ENCODE measurements around a stretch of chr2.

- RAMPAGE, long total RNA = no peak
- RRBS = no CpG with 5 or more reads among the region's 13 CpGs
Observed at GRCh38 chr2:28626616-28627657, 124.7 kb upstream of the PPP1CB start.

- RAMPAGE, long total RNA = no peak
- RRBS = no CpG with 5 or more reads among the region's 6 CpGs
Observed at GRCh38 chr2:28648093-28648642, 103.5 kb upstream of the PPP1CB start.

GRCh38 chr2:28716221-28716986 lies 35.2 kb upstream of the PPP1CB start:
- RAMPAGE, long total RNA = no peak
- RRBS = no CpG with 5 or more reads among the region's 5 CpGs

- RAMPAGE, long total RNA = no peak
- RRBS = no CpG with 5 or more reads among the region's 4 CpGs
Observed at GRCh38 chr2:28904378-28905458, 10.3 kb downstream of the WDR43 start.

DNA sequence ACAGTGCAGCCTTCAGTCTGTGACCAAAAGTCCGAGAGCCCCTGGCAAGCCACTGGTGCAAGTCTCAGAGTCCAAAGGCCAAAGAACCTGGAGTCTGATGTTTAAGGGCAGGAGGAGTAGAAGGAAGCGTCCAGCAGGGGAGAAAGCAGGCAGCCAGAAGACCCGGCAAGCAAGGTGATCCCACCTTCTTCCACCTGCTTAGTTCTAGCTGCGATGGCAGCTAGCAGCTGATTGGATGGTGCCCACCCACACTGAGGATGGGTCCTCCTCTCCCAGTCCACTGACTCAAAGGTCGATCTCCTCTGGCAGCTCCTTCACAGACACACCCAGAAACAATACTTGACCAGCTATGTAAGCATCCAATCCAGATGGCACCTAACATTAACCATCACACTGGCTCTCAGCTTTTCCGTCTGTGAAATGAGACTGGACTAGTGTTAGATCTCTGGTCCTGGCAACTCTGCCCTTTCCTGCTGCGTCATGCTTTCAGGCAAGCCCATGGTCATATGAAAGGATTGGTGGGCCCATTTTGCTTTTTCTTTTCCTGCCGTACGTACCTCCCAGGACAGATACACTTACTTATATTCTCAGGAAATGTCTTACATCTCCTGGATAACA lies 32.5 kb downstream of the TOGARAM2 start:
- RAMPAGE, long total RNA = no peak
- RRBS = no CpG with 5 or more reads among the region's 9 CpGs

DNA sequence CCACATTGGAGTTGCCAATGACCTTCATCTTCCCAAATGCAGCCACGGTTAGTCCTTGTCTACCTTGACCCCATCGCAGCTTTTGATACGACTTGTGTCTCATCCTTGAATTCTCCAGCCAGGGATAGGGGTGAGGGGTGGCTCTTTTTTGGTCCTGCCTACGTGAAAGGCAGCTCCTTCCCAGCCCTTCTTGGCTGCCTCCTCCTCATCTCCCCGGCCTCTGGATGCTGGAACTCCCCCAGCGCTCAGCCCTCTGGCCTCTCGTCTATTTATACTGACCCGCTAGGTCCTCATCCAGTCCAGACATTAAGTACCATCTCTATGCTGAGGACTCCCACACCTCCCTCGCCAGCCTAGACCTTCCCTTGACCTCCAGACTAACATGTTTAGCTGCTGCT lies 34.5 kb downstream of the TOGARAM2 start:
- RAMPAGE, long total RNA = no peak
- RRBS = no CpG with 5 or more reads among the region's 9 CpGs

DNA sequence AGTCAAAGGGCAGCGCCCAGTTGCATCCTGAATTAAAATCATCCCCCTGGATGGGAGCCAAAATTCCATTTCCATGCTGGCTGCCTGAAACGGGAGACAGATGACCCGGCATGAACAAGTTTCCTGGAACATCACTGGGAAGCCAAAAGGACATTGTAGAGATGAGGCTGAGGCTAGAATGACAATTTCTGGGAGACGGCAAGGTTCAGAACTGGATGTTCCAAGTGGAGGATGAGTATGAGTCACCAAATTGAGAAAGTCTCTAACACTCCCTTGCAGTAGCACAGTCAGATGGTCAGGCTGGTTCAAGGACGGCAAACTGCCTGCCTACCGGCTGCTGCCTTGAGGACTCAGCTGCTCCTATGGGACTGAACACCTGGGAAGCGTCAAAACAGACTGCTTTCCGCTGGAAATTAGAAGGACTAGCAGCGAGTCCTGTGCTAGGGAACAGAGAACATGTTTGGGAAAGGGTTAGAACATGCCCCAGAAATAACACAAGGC lies 31.9 kb downstream of the YPEL5 start:
- RAMPAGE, long total RNA = no peak
- RRBS = no CpG with 5 or more reads among the region's 9 CpGs

DNA sequence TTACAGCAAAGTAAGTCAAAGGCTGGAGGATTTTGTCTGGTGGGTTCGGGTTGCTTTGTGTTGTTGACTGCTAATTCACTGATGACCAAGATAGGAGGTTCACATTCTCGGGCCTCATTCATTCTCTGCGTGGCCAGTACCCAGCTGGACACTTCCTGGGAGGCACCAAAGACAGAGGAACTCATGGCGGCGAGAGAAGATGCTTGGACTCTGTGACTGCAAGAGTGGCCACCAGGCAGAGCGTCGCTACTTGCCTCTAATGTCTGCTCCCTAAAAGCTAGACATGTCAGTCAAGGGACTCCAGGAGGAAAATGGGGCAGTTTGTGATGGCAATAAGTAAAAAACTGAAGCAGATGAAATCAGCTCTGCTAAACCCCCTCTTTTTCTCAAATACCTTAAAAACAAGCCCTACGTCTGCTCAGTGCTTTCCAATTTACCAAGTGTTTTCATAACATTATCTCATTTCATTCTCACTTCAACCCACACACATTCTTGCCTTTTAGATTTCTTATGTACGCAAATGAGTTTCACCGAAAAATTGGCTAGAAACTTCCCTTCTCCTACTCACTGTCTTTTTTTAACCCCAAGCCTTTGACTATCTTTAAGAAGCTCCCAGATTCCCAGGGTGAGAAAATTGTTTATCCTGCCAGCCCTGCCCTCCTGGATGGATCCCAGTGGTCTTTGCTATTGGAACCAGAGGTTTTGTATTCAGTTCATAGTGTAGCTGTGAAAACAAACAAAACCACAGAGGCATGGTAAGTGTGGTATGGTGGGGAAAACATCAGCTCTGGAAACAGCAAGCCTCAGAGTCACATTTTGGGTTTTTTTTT lies 4.9 kb upstream of the LBH start:
- RAMPAGE, long total RNA = no peak
- RRBS = no CpG with 5 or more reads among the region's 10 CpGs

DNA sequence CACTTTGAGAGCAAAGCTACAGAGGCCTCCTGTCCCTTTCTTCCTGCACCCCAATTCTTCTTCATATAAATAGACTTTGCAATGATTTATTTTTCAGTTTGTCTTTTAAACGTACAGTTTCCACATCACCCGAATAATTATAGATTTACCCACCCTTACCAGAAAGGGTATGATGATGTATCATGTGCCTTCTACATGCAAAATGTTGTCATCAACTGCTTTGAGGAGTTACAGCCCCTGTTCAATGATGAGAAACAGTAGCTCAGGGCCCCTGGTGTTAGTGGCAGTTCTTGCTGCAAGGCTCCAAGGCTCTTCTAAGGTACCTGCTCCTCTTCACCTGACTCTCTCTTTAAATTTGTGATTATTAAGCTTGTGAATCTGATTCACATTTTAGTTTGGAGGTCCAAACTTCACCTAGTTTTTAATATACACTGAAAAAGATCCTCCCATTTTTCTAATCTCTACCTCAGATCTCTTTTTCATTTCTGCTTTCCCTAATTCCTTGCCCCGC lies 39.7 kb downstream of the LBH start:
- RAMPAGE, long total RNA = no peak
- RRBS = no CpG with 5 or more reads among the region's 3 CpGs

- RAMPAGE, long total RNA = no peak
- RRBS = no CpG with 5 or more reads among the region's 1 CpG
Observed at GRCh38 chr2:30274489-30274688, 43.1 kb downstream of the LBH start.

DNA sequence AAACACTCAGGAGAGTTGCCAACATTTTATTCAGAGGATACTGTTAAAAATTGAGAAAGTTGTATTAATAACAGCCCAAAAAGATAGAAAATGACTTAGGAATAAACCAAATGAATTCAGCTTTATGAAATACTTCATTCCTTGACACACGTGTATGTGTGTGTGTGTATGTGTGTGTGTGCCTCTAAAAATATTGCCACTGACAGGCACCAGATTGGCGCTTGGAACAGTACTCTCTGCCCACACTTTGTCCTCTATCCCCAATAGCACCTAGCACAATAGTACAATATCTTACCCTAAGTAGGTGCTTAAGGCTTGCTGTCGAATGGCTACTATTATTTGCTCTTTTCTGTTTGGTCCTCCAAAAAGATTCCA lies 43.5 kb upstream of the LCLAT1 start:
- RAMPAGE, long total RNA = no peak
- RRBS = no CpG with 5 or more reads among the region's 3 CpGs

DNA sequence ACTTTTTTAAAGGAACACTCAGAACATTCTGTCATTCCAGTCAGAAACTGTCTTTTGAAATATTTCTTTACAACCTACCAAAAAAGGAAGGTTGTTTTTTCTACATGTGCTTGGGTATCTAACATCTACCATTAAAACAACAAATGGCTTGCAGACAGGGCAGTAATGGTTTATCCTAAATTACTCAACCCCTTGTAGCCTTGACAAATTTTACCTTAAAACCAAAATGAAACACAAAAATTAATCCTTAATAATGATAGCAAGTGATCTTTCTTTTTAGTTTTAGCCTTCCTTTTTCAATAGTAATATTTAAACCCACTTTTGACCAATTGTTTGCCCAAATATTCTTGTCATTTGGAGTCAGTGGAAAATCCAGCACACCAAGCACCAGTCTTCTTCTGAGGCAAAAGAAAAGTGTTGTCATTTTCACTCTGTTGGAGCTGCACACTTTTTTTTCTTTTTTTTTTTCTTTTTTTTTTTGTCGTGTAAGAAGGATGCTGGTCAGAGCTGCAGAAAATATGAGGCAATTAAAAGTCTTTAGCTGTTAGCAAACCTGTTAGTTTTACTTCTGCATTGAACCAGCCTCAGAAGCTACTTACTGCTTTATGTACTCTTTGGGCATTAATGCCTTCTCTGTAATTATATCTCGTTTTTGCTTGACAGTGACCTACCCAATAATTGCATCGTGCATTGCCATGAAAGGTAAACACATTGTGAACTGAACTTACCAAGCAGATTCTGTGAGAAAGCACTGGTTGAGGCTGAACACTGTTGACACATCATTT lies 165.6 kb downstream of the CAPN13 start:
- RAMPAGE, long total RNA = no peak
- RRBS = no CpG with 5 or more reads among the region's 3 CpGs

DNA sequence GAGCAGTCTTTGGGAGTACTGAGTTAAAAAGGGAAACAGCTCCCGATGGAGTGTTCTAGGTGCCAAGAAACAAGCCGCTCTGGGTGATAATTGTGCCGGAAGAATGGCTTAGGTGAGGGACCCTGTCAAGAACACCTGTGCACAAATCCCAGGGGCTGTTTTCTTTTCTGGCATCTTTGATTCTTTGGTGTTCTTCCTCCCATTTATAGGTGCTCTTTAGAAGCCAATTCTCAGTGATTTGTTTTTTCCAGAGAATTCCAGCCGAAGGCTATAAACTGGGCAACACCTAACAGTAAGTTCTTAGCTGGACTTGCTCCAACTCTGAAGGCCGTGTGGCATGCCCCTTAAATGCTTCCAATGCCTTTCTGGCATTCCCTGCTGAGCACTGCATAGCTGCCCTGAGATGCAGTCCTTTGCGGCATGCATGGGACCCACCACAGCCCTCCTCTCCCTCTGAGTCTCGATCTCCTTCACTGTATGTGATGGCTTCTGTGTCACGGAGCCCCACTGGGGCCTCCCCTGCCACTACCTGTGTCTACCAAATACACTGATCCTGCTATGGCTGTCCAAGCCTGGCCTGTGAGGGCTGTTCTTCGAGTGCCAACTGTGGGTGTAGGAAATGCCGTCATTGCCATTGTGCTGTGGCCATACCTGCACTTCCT lies 1.7 kb upstream of the CAPN13 start:
- RAMPAGE, long total RNA = no peak
- RRBS = no CpG with 5 or more reads among the region's 10 CpGs

- RAMPAGE, long total RNA = no peak
- RRBS = 2% methylated on average over 20 of the region's 33 CpGs
Observed at GRCh38 chr2:31137188-31137648, 1.0 kb downstream of the GALNT14 start.

- RAMPAGE, long total RNA = no peak
- RRBS = no CpG with 5 or more reads among the region's 5 CpGs
Observed at GRCh38 chr2:31219553-31220200, 2.4 kb upstream of the CAPN14 start.

- RAMPAGE, long total RNA = no peak
- RRBS = no CpG with 5 or more reads among the region's 1 CpG
Observed at GRCh38 chr2:31297497-31297898, 63.5 kb downstream of the EHD3 start.

- RAMPAGE, long total RNA = no peak
- RRBS = no CpG with 5 or more reads among the region's 13 CpGs
Observed at GRCh38 chr2:31318122-31319255, 84.5 kb downstream of the EHD3 start.

- RAMPAGE, long total RNA = no peak
- RRBS = no CpG with 5 or more reads among the region's 3 CpGs
Observed at GRCh38 chr2:31384727-31385353, 29.7 kb downstream of the XDH start.

DNA sequence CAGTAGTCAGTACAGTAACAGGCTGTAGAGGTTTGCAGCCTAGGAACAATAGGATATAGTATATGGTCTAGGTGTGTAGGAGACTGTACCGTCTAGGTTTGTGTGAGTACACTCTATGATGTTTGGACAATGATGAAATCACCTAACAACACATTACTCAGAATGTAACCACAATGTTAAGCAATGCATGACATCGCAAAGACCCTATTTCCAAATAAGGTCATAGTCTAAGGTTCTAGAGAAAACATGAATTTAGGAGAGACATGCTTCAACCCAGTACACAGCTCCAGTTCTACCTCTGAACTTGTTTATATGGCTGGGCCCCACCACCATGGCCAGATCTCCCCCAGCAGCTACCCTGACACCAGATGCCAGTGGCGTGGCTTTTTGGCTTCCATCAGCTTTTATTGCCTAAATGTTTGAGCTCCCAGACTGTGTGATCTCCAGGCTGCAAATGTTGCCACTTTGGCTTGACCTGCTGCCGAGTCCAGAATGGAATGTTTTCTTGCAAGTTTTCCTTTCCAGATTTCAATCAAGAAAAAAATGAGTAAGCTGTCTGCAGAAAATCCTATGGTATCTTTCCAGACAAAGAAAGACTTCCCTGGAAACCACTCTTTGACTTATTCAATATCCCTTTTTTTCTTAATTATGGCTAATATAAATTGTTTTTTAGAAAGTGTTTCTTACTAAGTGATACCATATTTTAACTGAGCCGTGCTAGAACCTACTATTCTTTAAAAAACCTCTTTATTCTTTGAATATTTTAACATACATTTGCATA lies 21.8 kb downstream of the SRD5A2 start:
- RAMPAGE, long total RNA = no peak
- RRBS = no CpG with 5 or more reads among the region's 5 CpGs

- RAMPAGE, long total RNA = no peak
- RRBS = no CpG with 5 or more reads among the region's 1 CpG
Observed at GRCh38 chr2:31703102-31703839, 122.5 kb upstream of the SRD5A2 start.

Measured in epithelial cell of alveolus of lung (primary cell).